SP-49 (cell line): ENCODE results near the genes MYH13, MYH4 and TMEM220.

DNA sequence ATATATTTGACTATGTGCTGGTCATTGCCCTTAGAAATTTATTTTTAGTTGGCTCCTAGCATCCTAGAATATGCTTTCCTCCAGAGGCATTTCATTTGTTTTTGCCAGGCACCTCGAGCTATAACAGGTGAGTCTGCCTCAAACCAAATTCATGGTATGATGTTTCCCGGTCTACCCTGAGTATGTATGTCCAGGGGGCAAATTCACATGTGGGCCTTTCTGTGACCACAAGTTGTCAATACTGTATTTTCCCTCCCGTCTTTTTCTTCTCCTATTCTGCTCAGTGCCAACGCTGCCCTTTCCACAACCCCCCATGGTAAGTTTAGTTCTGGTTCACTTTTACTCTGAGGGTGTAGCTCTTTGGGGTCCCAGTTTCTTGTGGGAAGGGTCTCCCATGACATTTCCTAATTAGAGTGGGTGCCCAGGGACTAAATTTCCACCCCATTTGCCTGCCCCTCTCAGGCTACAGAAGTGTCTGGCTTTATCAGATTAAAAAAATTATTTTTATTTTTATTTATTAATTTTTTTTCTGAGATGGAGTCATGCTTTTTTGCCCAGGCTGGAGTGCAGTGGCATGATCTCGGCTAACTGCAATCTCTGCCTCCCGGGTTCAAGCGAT lies 203.5 kb downstream of the STX8 start:
- PRO-cap: no peak

DNA sequence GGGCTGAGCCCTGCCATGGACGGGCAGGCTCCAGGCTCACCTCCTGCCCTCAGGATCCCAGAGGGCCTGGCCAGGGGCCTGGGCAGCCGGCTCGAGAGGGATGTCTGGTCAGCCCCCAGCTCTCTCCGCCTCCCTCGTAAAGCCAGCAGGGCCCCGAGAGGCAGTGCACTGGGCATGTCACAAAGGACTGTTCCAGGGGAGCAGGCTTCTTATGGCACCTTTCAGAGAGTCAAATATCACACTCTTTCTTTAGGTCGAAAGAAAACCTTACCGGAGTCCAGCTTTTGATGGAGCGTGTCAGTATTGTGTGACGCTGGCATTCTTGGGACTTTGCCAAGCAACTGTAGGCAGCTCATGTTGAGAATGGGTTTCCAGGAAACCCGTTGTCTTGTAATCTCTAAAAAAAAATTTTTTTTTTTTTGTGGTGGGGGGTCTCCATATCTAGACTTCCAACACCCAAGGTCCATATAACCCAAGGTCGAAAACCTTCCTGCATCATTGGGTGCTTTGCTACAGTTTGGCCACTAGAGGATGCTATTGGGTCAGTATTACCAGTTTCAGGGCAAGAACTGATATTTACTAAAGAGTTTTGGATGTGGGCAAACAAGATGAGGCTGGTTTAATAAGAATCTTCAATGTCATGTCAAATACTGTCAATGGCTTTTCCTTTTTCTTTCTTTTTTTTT lies 62.5 kb downstream of the DHRS7C start:
- PRO-cap: no peak

- PRO-cap: no peak
Measured at GRCh38 chr17:9875371-9876027, 29.6 kb downstream of the RCVRN start.

DNA sequence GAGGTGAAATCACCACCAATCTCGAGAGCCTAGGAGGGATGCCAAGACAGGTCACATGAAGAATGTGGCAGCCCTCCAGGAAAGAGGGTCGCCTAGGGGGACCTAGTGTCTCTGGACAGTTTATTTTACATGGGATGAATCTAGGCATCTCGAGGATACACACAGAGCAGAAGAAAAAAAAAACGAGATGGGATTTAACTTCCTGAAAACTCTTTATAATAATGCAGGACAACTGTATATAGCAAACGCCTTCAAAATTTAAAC lies 5.3 kb upstream of the RCVRN start:
- PRO-cap: no peak

DNA sequence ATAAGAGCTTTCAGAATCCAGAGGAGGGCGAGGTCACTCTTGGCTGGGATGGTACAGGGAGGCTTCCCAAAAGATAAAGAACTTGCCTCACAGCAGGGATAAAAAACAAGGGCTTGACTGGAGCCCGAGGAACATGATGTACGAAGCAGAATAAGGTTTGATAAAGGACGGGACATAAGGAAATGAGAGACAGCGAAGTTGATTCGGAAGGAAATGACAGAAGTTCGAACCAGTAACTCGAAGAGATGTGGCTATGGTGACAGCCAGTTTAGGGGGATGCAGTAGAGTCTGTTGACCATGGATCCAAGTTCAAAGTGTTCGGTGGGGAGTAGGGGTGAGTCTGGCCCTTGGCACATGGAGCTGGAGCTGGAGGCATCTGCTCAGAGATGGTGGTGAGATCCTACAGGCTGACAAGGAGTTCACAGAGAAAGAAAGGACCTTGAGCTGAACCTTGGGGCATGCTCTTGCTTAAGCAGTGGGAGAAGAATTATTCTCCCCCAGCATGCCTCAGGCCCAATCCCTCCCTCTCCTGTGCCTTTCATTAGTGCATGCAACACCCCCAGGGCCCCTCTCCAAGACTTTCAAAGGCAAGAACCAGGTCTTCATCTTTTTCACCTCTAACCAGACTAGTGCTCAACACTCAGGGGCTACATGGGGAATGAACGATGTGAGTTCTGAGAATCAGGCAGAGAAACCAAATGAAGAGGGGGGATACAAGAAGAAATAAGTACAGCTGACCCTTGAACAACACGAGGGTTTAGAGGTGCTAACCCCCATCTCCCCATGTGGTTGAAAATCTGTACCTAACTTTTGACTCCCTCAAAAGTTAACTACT lies 137.8 kb upstream of the RCVRN start:
- PRO-cap: no peak

DNA sequence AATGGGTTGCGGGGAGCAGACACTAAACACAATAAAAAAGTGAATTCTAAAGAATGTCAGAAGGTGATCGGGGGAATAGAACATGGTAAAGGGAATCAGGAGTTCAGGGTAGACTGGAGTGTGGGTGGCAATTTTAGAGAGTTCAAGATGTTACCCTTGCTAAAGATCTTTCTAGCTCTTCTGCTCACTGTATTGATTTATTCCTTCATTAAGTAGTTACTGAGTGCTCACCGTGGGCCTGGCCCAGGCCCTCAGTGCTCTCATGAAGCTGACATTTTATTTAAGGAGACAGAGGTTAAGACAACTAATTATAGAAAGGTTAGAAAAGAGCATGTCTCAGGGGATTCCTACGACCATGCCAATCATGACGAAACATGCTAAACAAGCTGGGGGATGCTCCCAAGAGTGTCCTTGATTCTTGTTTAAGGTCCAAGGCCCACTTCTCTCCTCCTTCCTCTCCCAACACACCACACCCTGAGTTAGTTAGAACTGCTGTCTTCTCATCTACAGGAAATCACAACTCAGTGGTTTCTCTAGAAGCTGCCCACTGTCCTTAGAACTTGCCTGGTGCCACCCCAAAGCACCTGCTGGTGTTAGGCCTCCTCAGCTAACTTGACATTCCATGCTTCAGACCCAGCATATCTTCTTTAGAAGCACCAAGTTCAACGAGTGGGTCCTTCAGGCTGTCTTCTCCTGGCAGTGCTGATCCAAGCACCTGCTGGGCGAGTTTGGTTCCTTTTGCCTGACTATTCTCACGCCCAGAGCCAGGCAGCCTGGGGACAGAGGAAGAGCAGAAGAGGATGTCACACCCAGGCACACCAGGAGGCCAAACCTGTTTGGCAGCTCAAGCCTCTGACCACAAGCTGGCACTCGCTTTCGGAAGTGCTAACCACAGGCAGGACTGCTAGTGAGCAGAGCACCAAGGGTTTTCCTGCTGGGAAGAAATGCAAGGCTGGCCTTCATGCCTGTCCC lies 79.0 kb downstream of the GAS7 start:
- PRO-cap: no peak

GRCh38 chr17:10372815-10373398 lies at the start of gene MYH13:
MYH13 (minus strand) TSS chr17:10373006.
- PRO-cap: no peak

- PRO-cap: no peak
Measured at GRCh38 chr17:10469398-10469666, at the start of gene MYH4. MYH4 (minus strand) TSS chr17:10469559.

GRCh38 chr17:10617988-10618688 lies 39.0 kb downstream of the MYH3 start:
- PRO-cap: no peak

DNA sequence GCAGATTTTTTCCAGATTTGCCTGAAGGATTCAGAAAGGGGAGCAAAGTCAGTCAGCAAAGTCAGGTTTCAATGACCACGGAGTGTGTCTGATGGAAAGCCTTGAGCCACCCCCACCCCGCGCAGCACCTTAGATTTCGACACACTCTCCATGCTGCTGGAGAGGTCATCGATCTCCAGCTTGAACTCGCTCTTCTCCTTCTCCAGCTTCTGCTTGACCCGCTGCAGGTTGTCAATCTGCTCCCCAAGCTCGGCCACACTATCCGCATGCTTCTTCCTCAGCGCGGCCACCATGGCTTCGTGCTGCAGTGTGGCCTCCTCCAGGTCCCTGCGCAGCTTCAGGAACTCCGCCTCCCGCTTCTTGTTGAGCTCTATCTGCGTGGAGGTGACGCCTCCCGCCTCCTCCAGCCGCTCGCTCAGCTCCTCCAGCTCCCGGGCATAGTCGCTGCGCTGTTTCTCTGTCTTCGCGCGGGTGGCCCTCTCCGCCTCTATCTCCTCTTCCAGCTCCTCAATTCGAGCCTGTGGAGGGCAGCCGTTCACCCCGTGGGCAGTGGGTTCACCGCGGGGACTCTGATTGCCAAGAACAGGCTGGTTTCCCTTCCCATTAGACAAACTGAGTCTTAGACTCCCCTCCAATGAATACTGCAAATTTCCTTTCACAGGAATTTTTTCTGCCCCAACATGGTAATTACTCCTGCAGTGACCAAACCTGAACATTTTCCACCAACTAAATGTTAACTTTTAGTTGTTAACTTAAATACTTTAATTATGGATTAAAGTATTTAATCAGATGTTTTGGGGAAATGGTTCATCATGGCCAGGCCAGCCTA lies 19.0 kb downstream of the MYH3 start:
- PRO-cap: no peak

DNA sequence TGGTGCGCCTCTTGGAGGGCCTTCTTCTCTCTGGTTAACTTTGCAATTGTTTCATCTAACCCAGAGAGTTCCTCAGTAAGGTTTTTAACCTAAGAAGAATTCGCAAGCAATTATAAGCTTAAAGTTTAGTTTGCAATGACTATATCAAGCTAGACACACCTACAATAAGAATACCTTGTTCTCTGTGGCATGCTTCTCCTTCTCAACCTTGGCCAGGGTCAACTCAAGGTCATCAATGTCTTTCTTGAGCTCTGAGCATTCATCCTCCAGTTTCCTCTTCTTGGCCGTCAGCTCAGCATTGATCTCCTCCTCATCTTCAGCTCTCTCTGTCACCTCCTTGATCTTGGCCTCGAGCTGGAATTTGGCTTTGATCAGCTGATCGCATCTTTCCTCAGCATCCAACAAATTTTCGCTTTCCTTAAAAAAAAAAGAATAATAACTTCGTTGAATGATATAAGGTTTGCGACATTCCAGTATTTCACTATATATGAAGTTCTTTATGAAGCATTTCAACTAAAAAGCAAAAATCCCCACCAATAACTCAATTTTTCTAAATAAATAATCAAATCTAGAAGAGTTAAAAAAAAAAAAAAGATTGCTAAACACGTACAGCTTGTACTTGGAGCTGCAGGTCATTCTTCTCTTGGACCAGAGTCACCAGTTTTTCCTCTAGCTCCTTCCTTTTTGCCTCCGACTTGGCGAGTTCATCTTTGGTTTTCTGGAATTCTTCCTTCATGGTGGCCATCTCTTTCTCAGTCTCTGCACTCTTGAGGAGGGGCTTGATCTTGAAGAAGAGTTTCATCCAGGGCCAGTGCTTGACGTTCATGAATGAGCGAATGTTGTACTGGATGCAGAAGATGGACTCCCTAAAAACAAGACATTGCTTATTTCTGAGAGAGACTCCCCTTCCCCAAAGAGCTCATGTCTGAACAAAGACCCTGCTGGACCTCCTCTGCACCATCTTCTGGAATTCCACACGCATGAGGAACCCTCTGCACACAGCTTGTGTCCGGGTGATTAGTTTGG lies 17.4 kb downstream of the MYH3 start:
- PRO-cap: no peak

GRCh38 chr17:10716280-10716809 lies 13.5 kb downstream of the TMEM220 start:
- PRO-cap: no peak

DNA sequence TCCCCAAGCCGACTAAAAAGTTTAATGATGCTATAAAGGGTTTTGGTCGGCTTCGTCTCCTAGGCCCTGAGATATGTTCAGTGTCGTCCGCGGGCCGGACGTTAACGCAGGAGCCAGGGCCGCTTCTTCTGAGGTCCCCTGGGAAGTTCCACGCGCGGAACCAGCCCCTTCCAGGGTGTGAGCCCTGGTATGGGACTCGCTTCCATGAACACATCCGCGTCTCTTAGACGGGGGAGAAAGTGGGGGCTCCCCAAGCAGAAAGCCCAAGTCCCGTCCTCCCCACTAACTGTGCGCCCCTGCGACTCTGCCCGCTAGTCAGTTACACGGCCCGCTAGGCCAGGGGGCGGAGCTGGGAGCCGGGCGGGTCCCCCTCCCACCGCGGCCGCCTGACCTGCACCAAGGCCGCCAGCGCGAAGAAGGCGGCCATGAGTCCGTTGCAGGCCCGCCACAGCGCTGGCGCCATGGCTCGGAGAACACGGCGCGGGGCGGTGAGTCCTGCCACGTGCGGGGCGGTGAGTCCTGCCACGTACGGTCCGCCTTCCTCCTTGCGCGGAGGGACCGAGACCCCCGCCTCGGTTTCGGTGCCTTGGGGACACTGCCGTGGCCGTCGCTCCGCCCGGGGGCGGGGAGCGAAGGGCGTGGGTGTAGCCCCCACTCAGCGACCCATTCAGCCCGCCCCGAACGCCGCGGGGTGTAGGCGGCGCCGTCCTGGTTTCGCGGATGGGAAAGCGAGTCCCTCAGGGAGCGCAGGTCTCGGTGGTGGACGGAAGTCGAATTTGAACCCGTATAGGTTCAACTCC lies at the start of gene TMEM220:
Gene TMEM220 (minus strand): TSS at position 635 of the 800 bp plus-strand sequence.
- PRO-cap: no peak

DNA sequence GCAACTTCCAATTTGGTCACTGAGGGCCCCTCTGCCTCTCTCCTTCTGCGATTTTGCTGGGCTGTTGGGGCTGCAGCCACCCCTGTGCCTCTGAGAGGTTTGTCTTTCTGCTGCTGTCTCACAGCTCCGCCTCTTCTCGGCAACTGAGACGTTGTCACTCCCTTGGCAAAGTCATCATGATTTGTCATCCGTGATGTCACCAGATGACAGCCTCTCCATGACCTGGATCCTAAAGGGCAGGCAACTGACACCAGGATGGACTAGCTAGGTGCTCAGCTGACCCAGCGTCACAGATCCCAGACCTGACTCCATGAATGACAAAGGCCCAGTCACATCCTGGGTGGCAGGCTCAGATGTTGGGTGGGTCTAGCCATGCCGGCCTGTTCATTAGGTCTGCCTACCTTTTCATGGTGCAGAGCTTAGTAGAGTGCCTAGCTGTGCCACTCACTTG lies 3.7 kb upstream of the TMEM238L start:
- PRO-cap: no peak

DNA sequence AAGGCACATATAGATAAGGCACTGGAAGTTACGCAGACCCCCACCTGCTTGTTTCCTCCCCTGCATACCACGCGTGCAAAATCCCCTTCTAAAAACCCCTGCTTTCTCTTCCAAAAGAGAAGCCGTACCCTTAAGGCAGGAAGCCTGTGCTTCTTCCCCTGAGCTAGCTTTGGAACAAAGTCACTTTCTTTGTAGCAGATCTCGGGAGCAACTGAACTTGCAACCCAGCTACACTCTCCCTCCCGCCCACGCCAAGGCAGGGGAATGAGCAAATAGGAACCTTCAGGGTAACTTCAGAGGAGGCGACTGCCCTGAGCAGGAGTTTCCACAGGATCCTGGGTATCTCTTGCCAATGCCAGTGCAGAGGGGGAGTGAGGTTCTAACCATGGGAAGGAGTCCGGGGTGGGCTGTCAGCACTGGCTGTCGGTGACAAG lies 5.9 kb upstream of the PIRT start:
- PRO-cap: no peak

DNA sequence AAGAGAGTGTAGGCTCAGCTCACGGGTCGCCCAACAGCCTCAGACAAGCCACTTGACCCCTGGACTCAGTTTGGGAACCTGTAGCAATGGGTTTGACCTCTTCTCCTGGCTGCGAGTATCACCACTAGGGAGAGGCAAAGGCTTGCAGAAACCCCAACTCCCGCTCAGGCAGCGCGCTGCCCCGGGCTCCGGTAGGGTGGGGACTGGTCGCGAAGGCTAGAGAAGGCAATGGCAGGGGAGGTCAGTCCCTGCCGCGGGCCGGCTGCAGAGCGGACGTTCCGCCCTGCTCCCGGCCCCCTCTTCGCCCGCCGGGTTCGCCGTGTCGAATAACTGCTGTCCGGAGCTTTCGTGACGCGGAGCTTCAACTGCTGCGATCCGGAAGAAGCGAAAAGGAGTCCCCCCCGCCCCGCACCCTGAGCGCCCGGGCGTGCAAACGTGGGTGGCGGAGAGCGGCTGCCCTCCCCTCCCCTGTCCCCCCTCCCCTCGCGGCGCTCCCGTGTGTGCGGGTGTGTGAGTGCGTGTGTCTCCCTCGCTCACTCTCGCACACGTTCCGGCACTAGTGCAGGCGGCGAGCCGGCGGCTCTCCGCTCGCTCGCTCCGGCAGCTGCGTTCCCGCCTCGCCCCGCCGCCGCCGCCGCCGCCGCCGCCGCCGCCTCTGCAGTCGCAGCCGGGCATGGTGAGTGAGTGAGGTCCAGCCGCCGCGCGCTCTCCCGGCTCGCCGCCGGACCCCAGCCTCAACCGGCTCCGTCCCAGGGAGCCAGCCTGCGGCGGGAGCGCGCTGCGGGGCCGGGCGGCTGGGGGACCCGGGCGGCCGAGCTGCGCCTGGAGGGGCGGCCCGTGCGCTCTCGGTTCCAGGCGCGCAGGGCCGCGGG lies 767 bp upstream of the SHISA6 start:
- PRO-cap: no peak

GRCh38 chr17:11618856-11619197 lies 20.6 kb downstream of the DNAH9 start:
- PRO-cap: no peak

DNA sequence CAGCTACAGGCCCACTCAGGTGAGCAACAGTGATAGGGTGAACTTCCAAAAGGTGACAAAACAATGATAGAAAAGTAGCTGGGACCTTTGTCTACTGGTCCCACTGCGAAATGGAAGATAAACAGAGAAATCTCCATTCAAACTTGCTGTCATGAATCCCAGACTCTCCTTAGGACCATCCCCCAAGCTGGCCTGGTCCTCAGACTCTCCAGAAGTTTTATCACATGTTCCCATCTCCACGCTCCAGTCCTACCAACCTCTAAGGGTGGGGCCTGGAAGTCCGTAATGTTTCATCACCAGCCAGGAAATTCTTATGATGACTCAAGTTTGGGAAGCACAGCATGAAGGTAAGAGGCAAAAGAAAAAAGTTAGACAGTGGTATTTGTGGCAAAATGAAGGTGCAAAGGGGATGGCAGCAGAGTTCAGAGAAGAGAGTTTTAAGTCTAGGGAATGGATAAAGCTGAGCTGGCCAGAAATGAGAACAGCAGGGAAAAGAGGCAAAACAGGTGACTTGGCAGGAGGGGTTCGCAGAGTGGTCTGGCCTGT lies 52.7 kb downstream of the ZNF18 start:
- PRO-cap: no peak

DNA sequence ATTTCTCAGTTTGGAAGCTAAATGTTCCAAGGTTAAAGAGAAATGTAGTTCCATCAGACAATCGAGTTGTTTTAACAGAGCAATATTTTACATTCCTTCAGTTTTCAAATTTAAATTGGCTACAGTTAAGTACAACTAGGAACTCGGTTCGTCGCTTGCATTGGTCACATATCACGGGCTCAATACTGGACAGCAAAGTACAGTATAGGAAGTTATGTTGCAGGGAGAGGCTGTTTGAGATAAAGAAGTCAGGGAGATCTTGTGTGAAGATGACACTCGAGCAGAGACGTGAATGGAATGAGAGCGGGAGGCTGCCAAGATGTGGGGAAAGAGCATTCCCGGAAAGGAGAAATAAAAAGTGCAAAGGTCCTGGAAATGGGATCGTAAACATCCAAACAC lies 43.1 kb upstream of the MYOCD start:
- PRO-cap: no peak

- PRO-cap: no peak
Measured at GRCh38 chr17:12789664-12790437, 553 bp downstream of the ARHGAP44 start.